GM19239 (cell line): ENCODE measurements around a stretch of chr14.

DNA sequence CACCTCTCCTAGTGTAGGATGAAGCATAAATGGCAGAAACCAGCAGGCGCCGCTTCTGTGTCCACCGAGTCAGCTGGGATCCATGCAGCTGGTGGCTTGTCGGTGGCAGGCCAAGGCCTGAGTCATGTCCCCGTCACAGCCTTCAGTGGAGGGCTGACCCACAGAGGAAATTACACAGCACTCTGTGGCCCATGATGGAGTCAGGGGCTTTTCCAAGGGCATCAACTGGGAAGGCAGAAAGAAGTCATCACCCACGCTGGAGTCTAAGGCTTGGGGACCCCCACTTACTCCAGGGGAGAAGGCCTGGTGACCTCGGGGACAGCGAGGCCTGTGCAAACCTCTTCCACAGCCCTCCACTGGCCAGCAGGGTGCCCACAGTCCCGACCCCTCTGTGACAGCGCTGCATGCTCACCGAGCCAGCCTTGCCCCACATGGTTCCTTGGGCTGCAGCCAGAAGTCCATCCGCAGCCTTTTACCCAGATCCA lies 38.3 kb downstream of the NFKBIA start:
- RRBS = no CpG with 5 or more reads among the region's 12 CpGs

DNA sequence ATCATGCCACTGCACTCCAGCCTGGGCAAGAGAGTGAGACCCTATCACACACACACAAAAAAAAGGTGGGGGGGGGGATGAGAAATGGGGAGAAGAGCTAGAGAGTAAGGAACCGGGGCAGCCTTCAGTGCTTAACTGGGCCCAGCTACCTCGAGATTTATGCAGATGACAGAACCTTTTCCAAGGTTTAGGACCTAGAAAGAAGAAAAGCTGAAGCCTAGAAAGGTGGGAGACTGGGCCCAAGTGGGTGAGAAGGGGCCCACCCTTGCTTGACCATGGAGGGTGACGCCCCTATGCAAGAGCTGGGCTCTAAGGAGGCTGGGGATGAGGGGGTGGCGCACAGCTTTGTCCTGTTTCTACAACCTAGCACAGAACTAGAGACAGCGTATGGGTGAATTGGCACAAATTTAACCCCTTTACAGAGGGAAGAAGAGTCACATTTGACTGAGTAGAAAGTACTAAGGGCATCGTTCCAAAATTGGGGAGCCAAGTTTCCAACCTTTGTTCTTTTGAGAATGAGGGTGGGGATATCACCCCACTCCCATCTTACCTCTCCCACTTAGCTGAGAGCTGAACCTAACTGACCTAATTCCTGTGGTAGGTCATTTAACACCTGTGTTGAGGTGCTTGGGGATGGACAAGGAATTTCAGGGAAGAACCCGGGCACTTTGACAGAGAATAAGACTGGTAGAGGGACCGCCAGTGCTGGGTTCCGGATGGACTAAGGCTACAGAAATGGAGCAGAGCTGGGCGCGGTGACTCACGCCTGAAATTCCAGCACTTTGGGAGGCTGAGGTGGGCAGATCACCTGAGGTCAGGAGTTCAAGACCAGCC lies 5.4 kb downstream of the NFKBIA start:
- RRBS = no CpG with 5 or more reads among the region's 12 CpGs

- RRBS = no CpG with 5 or more reads among the region's 7 CpGs
These were observed 3.8 kb downstream of the NFKBIA start for GRCh38 chr14:35400815-35401156.

GRCh38 chr14:35402240-35402950 lies 2.2 kb downstream of the NFKBIA start:
- RRBS = no CpG with 5 or more reads among the region's 13 CpGs

DNA sequence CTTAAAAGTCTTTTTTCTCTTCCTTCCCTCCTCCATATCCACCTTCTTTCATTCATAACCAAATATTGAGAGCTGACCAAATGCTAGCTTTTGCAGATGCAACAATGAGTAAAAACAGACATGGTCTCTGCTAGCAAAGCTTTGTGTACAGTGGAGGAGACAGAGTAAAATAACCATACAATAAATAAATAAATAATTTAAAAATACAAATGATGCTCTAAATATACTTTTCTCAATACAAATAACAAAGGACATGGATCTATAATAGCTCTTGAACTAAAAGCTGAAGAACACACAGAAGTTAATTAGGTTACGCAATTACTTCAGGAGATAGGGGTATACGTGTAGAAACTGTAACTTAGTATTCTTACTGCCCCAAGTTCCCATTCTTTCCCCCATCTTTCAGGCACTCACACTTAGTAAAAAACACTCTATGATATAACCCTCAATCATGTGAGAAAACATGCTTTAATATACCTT lies 44.1 kb downstream of the INSM2 start:
- RRBS = no CpG with 5 or more reads among the region's 2 CpGs

- RRBS = no CpG with 5 or more reads among the region's 4 CpGs
These were observed 983 bp downstream of the RALGAPA1 start for GRCh38 chr14:35808120-35808503.

DNA sequence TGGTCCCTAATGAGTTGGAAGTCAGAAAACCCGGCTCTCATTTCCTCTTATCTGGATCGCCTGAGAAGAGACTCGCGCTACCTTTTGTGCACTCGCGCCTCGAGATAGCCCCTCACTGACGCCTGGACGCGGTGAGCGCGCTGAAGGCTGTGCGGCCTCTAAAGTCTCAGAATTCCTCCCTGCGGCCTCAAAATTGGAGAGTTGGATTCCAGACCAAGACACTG lies 7.0 kb downstream of the NKX2-1 start:
- RRBS = no CpG with 5 or more reads among the region's 14 CpGs

GRCh38 chr14:36517378-36518010 lies 2.5 kb downstream of the NKX2-1 start:
- RRBS = 18% methylated on average over 45 of the region's 75 CpGs

GRCh38 chr14:36523024-36523967 lies 3.3 kb upstream of the NKX2-1 start:
- RRBS = 7% methylated on average over 4 of the region's 37 CpGs

- RRBS = 16% methylated on average over 6 of the region's 23 CpGs
These were observed 5.5 kb upstream of the NKX2-1 start for GRCh38 chr14:36525474-36525987.

GRCh38 chr14:36663216-36663465 lies 1.5 kb downstream of the PAX9 start:
- RRBS = no CpG with 5 or more reads among the region's 23 CpGs

- RRBS = no CpG with 5 or more reads among the region's 3 CpGs
These were observed 135.7 kb downstream of the SLC25A21 start for GRCh38 chr14:37036613-37037230.

GRCh38 chr14:37247711-37248428 lies 50.1 kb downstream of the MIPOL1 start:
- RRBS = no CpG with 5 or more reads among the region's 3 CpGs

DNA sequence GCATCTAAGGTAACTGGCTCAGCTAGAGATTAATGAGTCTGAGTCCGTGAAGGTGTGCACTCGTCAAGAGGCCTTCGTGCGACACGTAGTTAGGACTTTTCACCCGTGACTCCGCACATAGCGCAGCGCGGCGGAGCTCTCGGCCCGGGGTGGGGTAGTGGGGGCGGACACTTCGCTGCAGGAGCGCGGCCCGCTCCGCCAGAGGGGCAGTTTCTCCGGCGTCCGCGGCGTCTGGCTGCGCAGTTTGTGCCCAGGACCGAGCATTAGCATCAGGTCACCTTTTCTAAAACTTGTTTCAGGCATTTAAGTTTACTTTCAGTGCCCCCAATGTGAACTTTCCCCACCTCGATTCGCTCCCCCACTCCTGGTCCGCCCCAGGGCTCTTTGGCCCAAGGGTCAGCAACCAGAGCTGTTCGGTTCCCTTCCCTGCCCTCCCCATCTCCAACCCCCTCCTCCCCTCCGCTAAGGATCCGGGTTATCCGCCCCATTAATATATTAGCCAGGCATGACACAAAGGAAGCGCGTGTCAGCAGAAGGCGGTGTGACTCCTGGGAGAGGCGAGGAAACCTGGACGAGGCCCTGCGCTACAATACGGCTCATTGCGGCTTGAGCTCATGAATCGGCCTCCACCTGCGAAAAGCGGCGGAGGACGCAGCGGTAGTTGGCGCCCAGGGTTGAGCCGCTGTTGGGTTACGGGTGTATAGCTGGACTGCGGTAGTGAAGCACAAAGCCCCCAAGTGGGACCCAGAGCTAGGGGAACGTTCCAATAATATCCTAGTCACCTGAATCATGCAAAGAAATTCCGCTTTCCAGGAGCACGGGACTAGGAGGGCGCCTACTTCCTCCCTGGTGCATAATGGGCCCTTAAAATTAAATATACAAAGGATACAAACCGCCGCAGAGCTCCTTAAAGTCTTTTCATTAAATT lies 10.1 kb downstream of the FOXA1 start:
- RRBS = 44% methylated on average over 8 of the region's 57 CpGs

GRCh38 chr14:37596827-37597194 lies 1.4 kb downstream of the TTC6 start:
- RRBS = no CpG with 5 or more reads among the region's 2 CpGs

- RRBS = 8% methylated on average over 6 of the region's 65 CpGs
These were observed 4.2 kb downstream of the TTC6 start for GRCh38 chr14:37599245-37600460.

- RRBS = no CpG with 5 or more reads among the region's 21 CpGs
These were observed 6.5 kb downstream of the TTC6 start for GRCh38 chr14:37601922-37602294.

- RRBS = 18% methylated on average over 17 of the region's 57 CpGs
These were observed 1.3 kb downstream of the SSTR1 start for GRCh38 chr14:38208804-38209683.

- RRBS = no CpG with 5 or more reads among the region's 2 CpGs
These were observed 197.0 kb downstream of the SEC23A start for GRCh38 chr14:38906060-38906464.